Metastatic Liver Carcinoma in the Adrenal Gland (tissue), 2 donors: ENCODE measurements around a stretch of chr2.

DNA sequence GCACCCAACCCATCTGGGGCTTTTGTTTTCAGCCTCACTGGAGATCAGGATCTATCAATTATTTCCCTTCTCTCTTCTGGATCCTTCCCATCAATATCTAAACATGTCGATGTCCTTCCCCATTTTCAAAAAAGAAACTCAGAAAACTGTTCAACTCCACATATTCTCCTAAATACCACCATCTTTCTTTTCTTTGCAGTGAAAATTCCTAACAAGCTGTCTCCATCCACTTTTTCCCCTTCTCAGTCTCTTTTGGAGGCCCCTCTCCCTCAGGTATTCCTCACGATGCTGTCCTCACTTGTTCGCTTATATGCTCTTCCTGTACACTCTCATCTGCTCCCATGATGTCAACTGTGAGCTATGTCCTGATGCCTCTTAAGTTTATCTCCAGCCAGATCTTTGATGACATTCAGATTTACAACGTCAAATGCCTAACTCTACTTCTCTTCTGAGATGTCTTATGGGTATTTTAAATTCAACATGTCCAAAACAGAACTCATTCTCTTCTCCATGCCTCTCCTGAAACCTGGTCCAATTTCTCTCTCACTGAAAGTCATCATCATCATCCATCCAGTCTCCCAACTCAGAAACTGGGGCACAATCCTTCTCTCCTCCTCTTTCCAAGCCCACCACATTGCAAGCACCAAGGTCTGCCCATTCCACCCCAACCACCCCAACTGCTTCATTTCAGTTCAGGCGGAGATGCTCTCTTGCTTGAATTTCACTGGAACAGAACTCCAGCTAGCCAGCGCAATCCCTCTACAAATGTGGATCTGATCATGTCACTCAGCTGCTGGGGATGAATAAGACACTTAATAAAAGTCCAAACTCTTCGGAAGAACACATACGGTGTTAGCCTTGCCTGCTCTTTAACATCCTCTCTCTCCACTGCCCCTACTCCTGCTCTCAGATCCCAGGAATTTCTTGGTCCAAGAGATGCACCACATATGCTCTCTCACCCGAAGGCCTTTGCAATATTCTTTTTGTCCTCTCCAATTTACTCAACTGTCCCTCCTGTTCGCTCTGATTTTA lies 55.3 kb upstream of the SERTAD2 start:
- PRO-cap, 2 experiments: no peak in any of the 2 experiments

- PRO-cap, 2 experiments: peak in 2 of 2 experiments; most common minus-strand start chr2:64937824 (in 2)
Measured at GRCh38 chr2:64937643-64937927, 51.6 kb upstream of the SLC1A4 start.

GRCh38 chr2:65276201-65276615 lies 48.6 kb downstream of the ACTR2 start:
- PRO-cap, 2 experiments: no peak in any of the 2 experiments

DNA sequence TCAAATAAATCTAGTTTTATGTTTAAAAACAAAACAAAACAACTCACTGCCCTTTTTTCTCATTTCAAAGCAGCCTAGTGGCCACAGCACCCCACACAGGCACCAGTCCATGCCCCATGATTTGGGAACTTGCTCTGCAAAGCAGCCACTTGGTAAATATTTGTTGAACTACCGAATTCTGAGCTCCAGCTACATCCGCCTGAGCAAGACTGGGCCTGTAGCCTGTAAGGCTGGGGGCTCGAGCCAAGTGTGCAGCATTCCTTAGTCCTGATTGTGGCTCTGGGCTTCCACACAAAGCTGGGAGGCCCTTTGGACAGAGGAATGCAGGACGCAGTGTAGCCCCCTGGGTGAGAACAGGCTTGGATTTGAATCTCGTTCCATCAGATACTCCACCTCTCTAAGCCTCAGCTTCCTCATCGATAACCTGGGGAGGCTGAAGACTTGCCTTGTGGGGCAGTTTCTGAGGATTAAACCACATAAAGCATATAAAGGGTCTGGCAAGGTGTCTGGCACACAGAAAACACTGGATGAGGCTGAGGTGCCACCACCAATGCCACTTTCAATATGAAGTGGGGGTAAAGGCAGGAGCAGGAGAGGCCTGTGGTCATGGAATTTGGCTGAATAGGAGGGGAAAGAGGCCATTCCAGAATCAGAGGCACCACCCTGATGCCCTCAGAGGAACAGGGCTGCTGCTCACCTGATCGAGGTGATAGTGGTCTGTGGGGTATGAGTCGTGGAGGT lies 88.6 kb downstream of the ACTR2 start:
- PRO-cap, 2 experiments: no peak in any of the 2 experiments

GRCh38 chr2:65363920-65364815 lies 68.2 kb downstream of the SPRED2 start:
- PRO-cap, 2 experiments: no peak in any of the 2 experiments

GRCh38 chr2:65436233-65437009 lies 4.0 kb upstream of the SPRED2 start:
- PRO-cap, 2 experiments: peak in 2 of 2 experiments; most common plus-strand start chr2:65436685 (in 2); most common minus-strand start chr2:65436533 (in 2)

DNA sequence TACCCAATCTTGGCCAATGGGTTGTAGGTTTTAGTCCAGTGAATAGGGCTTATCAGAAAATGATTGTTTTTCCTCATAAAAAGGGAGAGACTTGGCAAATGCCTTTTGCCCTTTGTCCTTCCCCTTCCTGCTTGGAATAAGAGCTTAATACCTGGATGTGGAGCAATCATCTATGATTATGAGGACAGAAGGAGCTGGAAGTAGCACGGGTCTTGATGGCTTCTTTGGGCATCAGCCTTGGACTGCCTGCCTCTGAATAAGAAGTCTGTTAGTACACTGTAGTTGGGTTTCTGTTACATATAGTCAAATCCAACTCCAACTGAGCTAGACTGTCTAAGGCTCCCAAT lies 23.1 kb upstream of the SPRED2 start:
- PRO-cap, 2 experiments: no peak in any of the 2 experiments

GRCh38 chr2:65819031-65819741 lies 386.8 kb upstream of the SPRED2 start:
- PRO-cap, 2 experiments: no peak in any of the 2 experiments

DNA sequence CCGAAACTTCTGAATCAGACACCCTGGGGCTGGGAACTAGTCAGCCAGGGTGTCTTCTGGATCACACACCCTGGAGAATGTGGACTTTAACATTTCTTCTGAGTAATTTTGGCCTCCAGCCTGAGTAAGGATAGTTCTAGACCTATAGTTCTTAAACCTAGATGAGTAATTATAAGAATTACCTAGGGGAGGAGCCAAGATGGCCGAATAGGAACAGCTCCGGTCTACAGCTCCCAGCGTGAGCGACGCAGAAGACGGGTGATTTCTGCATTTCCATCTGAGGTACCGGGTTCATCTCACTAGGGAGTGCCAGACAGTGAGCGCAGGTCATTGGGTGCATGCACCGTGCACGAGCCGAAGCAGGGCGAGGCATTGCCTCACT lies 44.0 kb upstream of the MEIS1 start:
- PRO-cap, 2 experiments: no peak in any of the 2 experiments

- PRO-cap, 2 experiments: peak in 2 of 2 experiments; most common plus-strand start chr2:66433583 (in 2); most common minus-strand start chr2:66433451 (in 2)
Measured at GRCh38 chr2:66433297-66433781, 1.6 kb upstream of the MEIS1 start.

GRCh38 chr2:66441718-66441972 lies 6.7 kb downstream of the MEIS1 start:
- PRO-cap, 2 experiments: no peak in any of the 2 experiments

DNA sequence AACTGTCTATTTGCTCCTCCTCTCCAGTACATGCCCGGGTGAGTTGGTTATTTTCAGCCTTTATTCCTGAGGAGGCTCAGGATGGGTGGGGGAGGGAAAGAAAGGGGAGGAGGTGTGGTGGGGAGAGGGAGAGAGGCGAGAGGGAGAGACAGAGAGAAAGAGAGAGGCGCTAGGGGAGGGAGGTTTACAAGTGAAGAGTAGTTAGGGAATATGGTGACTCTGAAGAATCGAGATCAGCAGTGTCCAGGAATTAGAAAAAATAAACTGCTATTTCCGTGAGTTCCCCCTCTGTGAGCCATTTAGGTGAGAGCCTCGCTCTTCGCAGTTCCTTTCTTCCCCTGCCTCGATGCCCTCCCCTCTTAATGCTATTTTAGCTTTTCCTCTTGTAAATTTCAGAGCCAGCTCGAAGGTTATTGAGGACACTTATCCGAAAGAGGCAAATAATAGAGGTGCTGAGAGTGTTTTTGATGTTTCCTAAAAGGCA lies 139.0 kb downstream of the MEIS1 start:
- PRO-cap, 2 experiments: no peak in any of the 2 experiments

DNA sequence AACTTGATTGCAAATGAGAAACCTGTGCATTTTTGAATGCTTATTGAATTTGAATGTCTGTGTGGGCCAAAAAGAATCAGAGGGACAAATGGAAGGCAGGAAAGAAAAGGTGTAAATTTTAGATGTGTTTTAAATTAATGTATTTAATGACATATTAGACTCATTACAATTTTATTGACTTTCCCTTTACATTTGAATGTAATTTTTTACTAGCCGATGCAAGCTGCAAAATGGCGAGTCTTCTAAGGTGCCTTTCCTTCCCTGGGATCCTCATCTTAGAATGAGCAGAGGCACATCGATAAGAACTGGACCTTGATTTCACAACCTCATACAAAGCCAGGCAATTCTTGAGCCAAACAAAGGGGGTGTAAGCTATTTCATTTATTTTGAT lies 260.1 kb downstream of the MEIS1 start:
- PRO-cap, 2 experiments: no peak in any of the 2 experiments

- PRO-cap, 2 experiments: no peak in any of the 2 experiments
Measured at GRCh38 chr2:66696317-66696863, 261.5 kb downstream of the MEIS1 start.

DNA sequence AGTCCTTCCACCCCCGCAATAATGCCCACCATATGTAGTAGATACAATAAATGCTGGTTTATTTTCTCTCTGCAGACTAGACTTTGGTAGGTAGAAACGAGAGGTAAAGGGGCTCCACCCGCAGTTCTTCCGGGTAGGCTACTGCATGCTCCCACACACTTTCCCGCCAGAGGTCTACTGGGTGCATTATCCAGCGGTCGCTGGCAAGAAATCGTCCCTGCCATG lies 1.6 kb downstream of the CNRIP1 start:
- PRO-cap, 2 experiments: no peak in any of the 2 experiments

GRCh38 chr2:68384899-68385123 lies 19.7 kb downstream of the PLEK start:
- PRO-cap, 2 experiments: no peak in any of the 2 experiments

GRCh38 chr2:68385604-68386087 lies 20.6 kb downstream of the PLEK start:
- PRO-cap, 2 experiments: peak in 1 of 2 experiments; most common minus-strand start chr2:68385698 (in 1)

DNA sequence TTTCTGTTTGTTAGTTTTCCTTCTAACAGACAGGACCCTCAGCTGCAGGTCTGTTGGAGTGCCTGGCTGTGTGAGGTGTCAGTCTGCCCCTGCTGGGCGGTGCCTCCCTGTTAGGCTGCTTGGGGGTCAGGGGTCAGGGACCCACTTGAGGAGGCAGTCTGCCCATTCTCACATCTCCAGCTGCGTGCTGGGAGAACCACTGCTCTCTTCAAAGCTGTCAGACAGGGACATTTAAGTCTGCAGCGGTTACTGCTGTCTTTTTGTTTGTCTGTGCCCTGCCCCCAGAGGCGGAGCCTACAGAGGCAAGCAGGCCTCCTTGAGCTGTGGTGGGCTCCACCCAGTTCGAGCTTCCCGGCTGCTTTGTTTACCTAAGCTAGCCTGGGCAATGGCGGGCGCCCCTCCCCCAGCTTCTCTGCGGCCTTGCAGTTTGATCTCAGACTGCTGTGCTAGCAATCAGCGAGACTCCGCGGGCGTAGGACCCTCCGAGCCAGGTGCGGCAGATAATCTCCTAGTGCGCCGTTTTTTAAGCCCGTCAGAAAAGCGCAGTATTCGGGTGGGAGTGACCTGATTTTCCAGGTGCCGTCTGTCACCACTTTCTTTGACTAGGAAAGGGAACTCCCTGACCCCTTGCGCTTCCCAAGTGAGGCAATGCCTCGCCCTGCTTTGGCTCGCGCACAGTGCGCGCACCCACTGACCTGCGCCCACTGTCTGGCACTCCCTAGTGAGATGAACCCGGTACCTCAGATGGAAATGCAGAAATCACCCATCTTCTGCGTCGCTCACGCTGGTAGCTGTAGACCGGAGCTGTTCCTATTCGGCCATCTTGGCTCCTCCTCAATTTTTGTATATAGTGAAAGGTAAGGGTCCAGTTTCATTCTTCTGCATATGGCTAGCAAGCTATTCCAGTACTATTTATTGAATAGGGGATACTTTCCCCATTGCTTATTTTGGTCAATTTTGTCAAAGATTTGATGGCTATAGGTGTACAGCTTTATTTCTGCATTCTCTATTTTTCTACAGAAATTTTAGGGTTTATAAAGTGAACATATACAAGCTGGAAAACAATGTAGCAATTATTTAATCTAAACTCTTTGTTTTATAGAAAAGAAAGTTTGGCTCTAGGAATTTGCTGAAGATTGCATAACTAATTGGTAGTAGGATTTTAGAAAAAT lies 36.2 kb downstream of the PROKR1 start:
- PRO-cap, 2 experiments: no peak in any of the 2 experiments

GRCh38 chr2:68741148-68741531 lies 6.5 kb downstream of the ARHGAP25 start:
- PRO-cap, 2 experiments: peak in 2 of 2 experiments; most common minus-strand start chr2:68741435 (in 2)

DNA sequence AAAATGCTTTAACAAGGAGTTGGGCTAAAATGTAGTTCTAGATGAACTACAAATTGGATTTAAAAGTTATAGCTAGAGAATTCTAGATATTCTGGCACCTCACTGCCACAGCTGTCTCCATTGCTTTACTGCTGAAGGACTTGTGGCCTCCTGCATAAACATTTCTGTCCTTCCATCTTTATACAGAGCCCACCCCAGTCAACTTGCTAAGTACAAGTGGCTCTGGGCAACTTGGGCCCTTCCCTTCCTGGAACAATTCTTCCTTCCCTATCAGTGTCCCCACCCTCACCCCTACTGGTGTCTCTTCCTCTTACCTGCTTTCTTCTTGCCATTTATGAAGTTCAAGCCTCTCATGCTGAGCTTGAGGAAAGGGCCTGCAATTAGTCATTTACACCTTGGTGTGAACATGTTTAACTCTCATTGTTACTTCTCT lies 44.9 kb downstream of the ARHGAP25 start:
- PRO-cap, 2 experiments: no peak in any of the 2 experiments